Vagina (tissue), 1 donor: ENCODE data around the gene CPOX.

- PRO-cap, result no peak
- RAMPAGE, long total RNA, result no peak
These were observed 68.0 kb downstream of the PROS1 start for GRCh38 chr3:93905463-93906234.

DNA sequence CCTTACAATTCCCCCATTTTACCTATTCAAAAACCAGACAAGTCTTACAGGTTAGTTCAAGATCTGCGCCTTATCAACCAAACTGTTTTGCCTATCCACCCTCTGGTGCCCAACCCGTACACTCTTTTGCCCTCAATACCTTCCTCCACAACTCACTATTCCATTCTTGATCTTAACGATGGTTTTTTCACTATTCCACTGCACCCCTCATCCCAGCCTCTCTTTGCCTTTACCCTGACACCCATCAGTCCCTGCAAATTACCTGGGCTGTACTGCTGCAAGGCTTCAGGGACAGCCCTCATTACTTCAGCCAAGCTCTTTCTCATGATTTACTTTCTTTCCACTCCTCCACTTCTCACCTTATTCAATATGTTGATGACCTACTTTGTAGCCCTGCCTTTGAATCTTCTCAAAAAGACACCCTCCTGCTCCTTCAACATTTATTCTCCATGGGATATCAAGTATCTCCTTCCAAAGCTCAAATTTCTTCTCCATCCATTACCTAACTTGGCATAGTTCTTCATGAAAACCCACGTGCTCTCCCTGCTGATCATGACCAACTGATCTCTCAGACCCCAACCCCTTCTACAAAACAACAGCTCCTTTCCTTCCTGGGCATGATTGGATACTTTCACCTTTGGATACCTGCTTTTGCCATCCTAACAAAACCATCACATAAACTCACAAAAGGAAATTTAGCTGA is 32.7 kb downstream of the PROS1 start:
- PRO-cap, result no peak
- RAMPAGE, long total RNA, result no peak

DNA sequence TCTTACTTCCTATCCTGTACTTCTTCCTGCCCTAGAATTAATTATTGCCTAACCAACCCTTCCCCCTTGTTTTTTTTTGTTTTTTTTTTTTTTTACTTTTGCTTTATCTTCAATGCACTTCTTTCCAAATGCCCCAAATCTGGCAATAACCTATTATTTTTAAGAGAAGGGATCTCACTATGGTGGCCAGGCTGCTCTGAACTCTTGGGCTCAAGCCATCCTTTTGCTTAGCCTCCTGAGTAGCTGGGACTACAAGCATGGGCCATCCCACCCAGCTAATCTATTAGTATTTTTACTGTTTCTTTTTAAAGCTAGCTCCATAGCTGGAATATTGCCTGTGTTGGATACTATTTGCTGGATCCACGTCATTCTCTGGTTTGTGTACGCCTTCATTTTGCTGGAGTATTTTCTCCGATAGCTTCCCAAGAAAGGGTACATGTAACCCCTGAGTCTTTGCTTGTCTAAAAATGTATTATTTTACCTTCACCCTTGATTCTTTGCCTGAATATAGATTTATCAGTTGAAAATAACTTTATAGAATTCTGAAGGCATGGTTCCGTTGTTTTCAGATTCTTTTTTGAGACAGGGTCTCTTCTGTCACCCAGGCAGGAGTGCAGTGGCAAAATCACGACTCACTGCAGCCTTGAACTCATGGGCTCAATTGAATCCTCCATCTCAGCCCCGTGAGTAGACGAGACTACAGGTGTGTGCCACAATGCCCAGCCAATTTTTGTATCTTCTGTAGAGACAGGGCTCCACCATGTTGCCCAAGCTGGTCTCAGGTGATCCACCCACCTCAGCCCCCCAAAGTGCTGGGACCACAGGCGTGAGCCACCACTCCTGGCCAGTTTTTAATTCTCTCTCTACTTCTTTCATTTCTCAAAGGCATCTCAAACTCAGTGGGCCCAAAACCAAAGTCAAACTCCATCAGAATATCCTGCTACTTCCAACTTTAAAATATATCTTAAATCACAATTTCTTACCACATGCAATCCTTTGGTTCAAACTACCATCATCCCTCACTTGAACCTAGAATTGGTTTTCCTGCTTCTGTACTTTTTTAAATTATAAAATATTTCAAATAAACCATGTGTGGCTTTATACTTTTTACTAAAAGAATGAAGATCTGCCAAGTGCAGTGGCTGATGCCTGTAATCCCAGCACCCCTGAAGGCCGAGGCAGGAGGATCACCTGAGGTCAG is 3.7 kb downstream of the DHFR2 start:
- PRO-cap, result no peak
- RAMPAGE, long total RNA, result start-site peak on the minus strand centred at position 252 of the sequence, 26 bp wide, 15 reads; start-site peak on the minus strand centred at position 791 of the sequence, 368 bp wide, 25 reads

- PRO-cap, result no peak
- RAMPAGE, long total RNA, result no peak
These were observed 52.7 kb downstream of the CRYBG3 start for GRCh38 chr3:97874303-97875066.

DNA sequence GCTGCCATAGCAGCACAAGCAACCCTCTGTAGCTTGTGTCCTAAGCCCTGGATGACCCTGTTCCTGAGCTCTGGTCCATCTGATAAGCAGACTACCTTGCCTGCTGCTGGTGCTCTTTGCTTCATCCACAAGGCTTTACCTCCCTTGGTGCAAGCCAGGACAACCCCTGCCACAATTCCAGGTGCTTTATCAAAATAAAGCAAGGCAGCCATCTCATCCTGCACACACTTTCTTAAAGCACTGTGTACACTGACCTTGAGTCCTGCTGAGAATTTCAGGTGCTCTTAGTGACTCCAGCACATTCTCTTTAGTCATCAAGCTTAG is 36.6 kb downstream of the RIOX2 start:
- PRO-cap, result no peak
- RAMPAGE, long total RNA, result no peak

GRCh38 chr3:98521274-98521847 is 1.3 kb downstream of the CLDND1 start:
- PRO-cap, result no peak
- RAMPAGE, long total RNA, result no peak

- PRO-cap, result bidirectional peak, plus-strand start at chr3:98593761, minus-strand start at chr3:98593666
- RAMPAGE, long total RNA, result no peak
These were observed at the start of gene CPOX for GRCh38 chr3:98592885-98594303. Gene CPOX (minus strand): TSS chr3:98593611.

DNA sequence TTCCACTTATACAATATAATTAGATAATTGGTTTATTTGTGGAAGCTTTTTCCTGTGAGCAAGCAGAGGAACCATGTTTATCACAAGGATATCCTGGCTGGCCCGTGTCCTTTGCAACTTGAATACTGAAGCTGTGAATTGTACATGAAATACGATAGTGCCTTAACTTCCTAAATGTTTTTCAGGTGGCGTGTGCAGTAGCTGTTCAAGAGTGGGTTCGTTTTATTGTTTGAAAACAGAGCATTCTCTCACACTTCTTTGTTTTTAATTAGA is 2.7 kb downstream of the ST3GAL6 start:
- PRO-cap, result no peak
- RAMPAGE, long total RNA, result no peak

DNA sequence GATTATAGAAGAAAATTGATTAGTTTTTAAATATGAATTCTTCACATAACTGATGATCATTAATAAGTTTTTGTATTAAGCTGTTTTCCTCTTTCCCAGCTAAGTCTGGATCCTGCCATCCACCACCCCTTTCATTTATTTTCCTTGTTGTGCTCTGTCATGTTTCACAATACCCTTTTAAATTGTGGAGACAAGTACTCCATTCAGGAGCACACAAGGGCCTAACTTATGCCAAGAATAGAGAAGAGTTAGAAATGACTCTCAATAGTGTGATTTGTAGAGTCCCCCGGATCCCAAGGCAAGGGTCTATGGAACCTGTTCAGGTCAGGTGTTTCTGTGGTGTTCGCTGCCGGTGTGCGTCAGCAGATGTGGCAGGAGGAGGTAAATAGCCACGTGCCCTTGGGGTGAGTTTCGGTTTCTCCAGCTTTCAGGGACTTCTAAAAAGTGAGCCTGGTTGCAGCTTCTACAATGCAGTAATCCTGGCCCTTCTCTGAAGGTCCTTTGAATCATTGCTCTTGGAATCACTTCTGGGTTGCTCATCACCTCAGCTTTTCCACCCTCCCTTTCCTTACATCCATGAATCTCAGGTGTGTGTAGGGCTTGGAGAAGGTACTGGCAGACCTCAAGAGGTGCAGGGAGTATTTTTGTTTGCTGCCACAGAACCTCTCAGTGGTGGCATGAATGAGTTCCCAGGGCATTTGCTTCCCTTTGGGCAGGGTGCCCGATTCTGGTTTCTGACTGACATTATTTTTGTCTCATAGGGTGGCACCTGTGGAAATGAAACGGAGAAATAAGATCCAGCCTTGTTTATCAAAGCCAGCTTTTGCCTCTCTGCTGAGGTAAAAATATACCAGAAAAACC is 7.2 kb downstream of the ST3GAL6 start:
- PRO-cap, result no peak
- RAMPAGE, long total RNA, result no peak

- PRO-cap, result no peak
- RAMPAGE, long total RNA, result no peak
These were observed 37.3 kb downstream of the ST3GAL6 start for GRCh38 chr3:98800460-98800882.

DNA sequence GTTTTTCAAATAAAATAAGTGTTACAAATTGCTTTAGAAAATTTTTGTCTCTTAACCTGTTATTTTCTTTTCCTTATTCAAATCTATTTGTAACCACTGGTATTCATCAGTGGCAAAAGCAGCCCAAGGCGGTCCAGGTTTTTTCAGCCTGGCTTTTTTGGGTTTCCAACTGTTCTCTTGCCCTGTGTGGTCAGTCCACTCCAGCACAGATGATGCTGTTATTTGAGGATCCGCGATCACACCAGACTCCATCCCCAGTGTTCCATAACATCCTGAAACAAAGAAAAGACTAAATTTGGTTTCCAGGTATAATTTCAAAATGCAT is 56.0 kb downstream of the ST3GAL6 start:
- PRO-cap, result no peak
- RAMPAGE, long total RNA, result no peak

DNA sequence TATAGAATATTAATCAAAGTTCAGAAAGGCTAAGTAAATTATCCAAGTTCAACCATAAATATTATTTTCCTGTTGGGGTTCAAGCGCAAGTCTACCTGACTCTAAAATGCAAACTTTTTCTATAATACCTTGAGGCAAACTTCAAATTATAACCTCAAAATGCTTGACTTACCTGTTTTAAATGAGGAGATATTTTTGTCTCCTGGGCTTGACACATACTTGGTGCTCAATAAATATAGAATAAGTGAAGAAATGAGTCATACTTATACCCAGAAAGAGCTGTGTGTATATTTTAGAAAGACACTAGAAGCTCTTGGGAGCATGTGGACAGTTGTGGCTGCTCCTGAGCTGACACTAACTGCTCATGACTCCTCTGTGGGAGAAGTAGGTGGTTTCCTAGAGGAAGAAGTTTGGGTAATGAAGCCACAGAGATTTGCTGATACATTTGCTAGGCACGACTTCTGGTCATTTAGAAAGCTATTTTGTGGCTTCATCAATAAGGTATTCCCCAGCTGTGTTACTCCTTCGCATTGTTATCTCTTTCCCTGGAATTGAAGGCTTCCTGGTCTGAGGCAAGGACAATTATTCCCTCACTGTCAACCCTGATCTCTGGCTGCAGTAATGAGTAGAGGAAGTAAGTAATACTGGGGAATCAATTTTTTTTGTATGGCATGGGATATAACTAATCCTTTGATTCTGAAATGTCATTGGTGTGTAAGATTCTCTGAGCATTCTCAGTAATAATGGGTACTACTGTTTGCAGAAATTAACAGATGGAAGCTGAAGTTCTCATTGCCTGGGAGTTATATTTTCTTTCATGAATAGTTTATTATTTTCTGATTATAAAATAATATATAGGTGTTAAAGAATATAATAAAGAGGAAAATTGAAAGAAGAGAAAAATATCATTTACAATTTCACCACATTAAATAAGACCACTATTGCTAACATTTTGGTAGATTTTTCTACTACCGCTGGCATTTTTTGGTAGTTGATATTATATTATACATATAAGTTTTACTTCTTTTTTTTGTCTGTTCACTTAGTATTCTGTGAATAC is 79.6 kb upstream of the DCBLD2 start:
- PRO-cap, result no peak
- RAMPAGE, long total RNA, result no peak

GRCh38 chr3:99849579-99850376 is 32.1 kb downstream of the CMSS1 start:
- PRO-cap, result no peak
- RAMPAGE, long total RNA, result no peak

DNA sequence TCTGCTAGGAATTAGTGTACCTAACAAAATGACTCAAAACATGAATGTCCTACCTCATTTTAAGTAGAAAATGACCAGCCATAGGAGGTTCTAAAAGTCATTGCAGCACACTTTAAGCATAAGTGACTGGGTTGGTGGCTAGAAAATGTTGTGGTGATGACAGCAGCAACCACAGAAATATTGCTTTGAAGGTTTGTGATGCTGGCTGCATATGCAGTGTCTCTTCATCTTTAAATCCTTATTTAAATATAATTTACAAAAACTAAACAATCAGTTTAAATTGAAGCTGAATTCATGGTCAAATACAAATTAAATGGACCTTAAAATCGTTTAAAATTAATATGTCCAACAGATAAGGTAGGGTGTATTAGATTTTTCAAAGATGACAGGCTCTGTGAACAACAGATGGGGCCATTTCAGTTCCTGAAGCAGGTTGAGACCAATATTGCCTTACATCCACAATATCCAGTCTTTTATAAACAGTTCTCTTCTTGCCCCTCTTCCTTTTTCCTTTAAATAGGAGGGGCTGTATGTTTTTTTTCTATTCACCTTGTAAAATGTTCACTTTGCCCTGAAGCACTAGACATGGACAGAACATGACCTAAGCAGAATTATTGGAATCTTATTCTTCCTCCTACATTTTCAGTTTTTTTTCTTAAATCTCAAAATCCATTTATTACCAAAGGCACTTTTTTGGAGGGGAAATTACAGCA is 55.5 kb downstream of the CMSS1 start:
- PRO-cap, result no peak
- RAMPAGE, long total RNA, result no peak

- PRO-cap, result bidirectional peak, plus-strand start at chr3:99930076, minus-strand start at chr3:99929812
- RAMPAGE, long total RNA, result start-site peak on the plus strand at chr3:99929802-99929968, 6 reads
These were observed 112.1 kb downstream of the CMSS1 start for GRCh38 chr3:99929693-99930141.

DNA sequence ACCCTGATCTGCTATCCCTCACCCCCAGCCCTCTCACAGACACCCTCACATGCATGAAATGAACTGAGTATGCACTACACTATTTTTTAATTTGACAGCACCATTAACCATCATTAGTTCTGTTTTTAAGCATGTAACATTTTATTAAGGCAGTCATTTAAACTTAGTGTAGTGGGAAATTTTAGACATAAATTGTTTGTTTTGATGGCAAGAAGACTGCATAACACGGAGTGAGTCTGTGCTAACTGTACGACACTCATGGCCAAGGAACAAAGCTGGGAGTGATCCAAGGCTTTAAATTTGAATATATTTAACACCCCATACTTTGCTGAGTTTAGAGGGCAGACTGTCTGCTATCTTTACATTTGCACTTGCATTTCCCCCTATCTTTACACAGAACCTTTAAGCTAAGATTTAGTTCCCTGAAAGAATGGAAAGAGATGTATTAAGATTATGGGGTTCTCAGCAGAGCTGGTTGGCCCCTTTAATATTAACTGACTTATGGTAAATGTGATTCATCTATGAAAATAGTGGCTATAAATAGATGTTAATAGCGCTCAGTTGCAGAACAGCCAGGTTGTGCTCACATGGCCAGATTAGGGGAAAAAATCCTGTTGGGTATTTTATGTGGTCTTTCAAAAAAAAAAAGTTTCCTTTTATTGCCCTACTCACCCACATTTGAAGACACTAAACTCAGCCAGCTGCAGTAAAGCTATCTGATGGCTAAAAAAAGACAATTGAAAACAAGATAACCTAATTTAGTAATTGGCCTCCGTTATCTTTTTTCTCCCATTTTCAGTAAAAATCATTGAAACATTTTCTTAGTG is 120.7 kb downstream of the CMSS1 start:
- PRO-cap, result bidirectional peak, plus-strand start at position 684 of the sequence, minus-strand start at position 496 of the sequence
- RAMPAGE, long total RNA, result start-site peak on the plus strand centred at position 275 of the sequence, 142 bp wide, 5 reads; start-site peak on the plus strand centred at position 471 of the sequence, 81 bp wide, 5 reads

GRCh38 chr3:100024217-100025489 is 89.6 kb downstream of the FILIP1L start:
- PRO-cap, result no peak
- RAMPAGE, long total RNA, result no peak

- PRO-cap, result no peak
- RAMPAGE, long total RNA, result start-site peak on the plus strand at chr3:100164199-100164347, 5 reads
These were observed 49.7 kb upstream of the FILIP1L start for GRCh38 chr3:100163976-100164349.

- PRO-cap, result no peak
- RAMPAGE, long total RNA, result no peak
These were observed 30.4 kb downstream of the NIT2 start for GRCh38 chr3:100364677-100365697.

DNA sequence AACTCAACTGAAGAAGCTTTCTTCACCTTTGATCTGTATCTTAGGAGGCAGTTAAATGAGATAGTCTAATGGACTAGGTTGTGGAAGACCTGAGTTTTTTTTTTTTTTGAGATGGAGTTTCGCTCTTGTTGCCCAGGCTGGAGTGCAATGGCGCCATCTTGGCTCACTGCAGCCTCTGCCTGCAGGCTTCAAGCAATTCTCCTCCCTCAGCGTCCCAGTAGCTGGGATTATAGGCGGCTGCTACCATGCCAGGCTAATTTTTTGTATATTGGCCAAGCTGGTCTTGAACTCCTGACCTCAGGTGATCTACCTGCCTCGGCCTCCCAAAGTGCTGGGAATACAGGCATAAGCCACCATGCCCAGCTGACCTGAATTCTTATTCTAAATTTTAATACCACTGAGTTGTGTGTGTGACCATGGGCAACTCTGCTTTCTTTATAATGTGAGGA is 2.1 kb downstream of the LNP1 start:
- PRO-cap, result no peak
- RAMPAGE, long total RNA, result no peak